Bronchus (tissue), 1 donor: ENCODE results near the gene PPIH.

DNA sequence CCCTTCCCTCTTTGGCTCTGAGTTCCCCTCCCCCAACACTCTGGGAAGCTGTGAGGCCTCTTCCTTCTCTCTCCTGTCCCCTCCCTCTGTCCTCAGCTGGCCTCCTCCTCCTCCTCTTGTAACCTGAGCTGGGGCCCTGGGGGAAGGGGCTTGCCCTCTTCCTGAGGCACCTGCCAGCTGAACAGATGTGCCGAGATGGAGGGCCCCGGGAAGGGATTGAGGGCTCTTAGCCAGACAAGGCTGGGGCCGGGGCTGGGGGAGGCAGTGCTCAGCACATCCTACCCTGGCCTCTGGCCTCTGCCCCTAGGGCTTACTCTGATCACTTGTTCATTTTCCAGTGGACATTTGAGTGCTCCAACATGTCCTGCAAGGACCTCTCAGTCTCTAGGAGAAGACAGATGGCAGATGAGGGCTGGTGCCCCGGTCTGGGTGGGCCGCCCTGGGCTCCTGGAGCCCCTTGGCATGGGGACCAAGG, 112.6 kb downstream of the EDN2 start:
- PRO-cap = bidirectional peak, plus-strand start at position 184 of the sequence, minus-strand start at position 88 of the sequence

DNA sequence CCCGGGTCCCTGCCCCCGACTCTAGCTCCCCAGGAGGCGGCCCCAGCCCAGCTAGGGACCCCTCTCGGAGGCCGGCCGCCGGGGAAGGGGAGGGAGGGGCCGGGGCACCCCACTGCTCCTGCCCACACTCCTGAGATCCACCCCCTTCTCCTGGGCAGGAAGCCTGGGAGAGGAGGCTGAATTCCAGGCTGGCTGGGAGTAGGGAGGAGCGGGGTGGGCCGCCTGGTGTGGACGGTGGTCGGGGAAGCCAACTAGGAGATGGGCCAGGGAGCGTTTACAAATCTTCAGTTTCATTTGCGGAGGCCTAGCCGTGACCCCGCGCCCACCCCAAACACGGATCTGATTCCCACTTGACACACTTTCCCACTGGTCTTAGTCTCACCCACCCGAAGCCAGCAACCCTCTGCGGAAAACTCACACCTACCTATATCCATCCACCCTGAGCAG, 101.7 kb downstream of the EDN2 start:
- PRO-cap = bidirectional peak, plus-strand start at position 146 of the sequence, minus-strand start at position 86 of the sequence

- PRO-cap = no peak
Observed at GRCh38 chr1:41427524-41427909, 57.0 kb downstream of the EDN2 start.

- PRO-cap = no peak
Observed at GRCh38 chr1:41432910-41433445, 51.5 kb downstream of the EDN2 start.

DNA sequence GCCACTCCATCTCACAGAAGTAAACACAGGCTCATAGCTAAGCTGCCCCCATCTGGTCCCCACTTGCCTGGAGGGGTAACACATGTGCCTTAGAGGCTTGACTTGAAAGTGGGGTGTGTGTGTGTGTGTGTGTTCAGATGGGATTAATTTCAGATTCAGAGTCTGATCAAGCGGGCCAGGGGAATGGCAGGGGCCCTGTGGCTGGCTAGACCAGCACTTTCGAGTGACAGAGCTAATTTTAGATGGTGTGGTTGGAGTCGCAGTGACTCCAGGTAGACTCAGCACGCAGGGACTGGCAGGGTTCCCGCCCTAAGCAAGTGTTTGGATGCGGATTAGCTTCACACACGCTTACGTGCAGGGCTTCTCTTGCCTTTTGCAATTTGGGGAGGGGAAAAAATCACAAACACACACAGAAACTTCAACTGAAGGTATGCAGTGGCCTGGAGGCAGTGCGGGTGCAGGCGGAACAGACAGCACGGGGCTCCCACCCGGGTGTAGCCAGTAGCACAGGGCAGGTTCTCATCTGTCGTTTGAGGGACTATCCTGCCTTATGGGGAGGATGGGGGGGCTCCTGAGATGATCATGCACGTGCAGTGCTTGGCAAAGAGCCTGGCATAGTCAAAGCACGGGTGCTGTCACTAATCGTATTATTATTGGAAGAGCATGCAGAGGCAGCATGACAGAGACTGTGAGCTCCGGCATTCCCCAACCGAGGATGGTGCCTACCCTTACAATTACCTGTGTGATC, 1.3 kb downstream of the EDN2 start:
- PRO-cap = no peak

GRCh38 chr1:41583071-41583918, 98.8 kb upstream of the EDN2 start:
- PRO-cap = no peak

DNA sequence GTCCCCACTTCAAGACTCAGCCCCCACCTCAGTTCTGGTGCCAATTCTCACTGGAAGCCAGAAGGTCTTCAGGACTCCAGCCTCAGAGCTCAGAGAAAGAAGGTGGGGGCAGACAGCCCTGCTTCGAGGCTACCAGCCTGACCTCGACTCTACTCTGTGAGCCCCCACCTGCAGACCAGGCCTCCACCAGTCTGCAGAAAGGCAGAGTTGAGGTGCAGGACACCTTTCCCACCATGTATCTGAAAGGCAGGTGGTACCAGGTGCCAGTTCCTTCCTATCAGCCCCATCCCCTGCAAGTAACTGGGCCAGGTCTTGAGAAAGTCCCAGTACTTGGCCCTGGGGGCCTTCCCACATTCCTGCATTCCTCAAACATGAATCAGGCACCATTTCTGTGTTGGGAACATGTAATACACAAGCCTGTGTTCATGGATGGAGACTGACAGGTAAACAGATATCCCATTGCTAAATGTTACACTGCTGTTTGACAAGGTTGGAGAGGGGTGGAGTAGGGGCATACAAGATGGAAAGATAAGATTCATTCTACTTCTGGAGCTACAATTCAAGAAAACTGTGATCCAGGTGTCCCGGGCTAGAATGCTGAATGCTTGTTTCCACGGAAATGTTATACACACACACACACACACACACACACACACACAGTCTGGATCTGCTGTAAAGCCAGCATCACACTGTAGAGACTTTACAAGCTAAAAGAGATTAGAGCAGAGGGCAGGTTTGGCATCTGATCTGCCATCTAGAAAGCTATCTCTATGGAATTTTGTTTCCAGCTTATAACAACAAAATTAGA, 180.8 kb upstream of the EDN2 start:
- PRO-cap = no peak

DNA sequence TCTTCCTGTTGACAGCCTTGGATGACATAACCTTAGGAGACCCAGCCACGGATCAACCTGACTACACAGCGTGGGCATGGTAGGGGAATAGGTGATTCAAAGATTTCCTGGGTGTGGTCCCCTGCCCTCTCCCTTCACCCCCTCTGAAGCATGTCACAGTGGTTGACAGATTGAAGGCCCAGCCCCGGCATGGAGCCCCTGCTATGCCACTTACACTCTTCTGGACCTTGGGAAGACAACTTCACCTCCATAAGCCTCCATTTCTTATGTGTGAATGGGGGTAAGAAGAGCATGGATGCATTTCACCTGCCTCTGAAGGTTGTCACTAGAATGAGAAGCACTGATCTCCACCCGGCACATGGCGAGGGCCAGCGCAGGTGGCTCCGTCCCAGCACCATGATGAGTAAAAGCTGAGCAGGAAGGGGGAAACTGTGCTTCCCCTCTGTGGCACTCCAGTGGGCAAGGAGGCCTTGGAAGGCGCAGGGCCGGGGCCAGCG, 112.4 kb downstream of the HIVEP3 start:
- PRO-cap = no peak

- PRO-cap = no peak
Observed at GRCh38 chr1:41807330-41807873, 111.3 kb downstream of the HIVEP3 start.

DNA sequence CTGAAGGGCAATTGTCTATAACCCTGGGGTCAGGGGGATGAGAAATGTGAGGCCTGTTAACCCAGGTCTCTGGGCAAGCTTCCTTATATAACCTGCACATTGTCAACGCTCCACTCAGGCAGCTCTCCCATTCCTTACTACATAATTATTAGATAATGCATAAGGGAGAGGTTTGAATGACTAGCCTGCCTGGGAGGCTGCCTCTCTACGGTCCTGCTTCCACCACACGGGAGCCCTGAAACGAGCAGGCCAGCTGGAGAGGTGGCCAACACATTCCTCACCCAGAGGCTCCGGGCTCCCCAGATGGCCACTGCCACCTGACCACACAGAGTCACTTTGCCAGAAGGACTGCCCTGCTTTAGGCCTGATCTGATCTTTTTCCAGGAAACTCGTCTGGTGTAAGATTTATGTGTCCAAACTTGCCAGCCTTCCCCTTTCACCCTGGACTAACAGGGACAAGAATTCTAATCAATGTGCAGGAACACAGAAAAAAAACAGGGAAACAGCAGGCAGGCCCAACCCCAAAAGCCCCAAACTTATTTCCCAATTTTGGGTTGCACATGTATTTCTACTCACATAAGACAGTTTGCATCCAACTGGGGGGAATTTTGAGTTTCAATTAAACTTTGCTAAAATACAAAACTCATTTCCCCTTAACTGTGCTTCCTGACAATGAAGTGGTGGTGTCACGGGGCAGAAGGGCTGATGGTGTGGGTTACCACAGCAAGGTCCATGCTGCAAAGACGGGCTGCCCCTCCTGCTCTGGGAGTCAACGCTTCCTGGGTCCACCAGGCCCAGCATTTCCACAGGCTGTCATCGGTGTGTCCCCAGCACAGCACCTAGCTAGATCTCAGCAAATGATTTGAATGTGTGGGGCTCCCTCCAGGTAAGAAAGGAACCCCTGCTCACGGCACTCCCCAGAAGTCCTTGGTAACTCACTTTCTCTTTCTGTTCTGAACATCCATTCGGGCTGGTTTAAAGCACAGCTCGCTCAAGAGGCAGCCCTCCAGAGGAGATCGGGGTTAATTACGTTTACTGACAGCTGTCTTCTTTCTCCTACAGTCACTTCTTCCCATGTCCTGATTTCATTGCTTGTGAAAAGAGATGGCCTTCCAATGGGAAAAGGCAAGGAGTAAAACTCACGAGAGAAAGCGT, 27.6 kb downstream of the HIVEP3 start:
- PRO-cap = no peak

GRCh38 chr1:41901903-41902602, 16.7 kb downstream of the HIVEP3 start:
- PRO-cap = no peak

DNA sequence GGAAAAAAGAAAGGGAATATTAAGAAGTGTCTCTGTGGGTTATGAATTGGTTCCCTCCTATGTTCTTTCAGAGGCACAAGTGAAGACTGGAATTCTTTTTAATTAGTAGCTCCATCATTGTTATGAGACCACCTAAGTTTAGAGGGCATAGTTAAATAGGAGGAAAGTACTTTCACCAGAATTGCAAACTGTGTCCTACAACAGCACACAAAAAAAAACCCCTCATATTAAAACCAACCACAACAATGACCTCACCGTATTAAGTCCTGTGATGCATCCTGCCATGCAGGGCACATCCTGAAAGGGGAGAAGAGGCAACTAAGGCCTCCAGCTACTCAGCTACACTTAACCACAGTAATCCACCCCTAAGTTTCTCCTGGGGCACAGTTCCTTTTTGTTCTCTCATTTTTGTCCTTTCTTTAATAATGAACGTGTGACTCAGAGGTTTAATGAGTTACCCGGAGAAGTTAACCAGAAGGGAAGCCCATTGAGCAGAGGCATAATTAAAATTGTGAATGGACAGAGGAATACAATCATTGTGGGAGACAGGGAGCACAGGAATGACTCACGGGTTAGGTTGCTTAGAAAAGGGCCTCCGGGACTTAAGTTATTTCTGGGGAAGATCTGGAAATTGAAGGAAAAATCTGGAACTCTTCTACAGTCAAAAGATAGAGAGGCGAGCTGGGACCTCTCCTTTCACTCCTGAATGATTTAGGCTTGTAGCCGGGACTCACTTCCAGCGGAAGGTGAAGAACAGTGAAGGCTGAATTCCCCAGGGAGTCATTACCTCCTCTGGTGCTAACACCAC, 36.8 kb upstream of the HIVEP3 start:
- PRO-cap = no peak

- PRO-cap = no peak
Observed at GRCh38 chr1:42176447-42177552, 12.3 kb upstream of the GUCA2A start.

DNA sequence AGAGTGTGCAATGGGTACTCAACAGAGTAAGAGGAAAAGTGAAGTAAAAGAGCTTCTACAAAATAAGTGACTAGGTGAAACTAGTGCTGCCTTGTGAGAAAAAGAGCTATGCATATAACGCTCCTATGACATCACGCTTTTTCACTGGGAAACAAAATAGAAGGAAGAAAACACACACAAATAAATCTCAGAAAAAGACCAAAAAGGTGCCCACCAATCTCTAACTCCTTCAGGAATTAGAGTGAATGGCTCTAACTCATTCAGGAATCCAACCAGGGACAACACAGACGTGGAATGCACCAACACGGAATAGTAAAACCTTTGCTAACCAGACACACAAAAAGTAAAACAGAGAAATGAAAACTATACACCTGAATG, 1.3 kb downstream of the FOXJ3 start:
- PRO-cap = no peak

DNA sequence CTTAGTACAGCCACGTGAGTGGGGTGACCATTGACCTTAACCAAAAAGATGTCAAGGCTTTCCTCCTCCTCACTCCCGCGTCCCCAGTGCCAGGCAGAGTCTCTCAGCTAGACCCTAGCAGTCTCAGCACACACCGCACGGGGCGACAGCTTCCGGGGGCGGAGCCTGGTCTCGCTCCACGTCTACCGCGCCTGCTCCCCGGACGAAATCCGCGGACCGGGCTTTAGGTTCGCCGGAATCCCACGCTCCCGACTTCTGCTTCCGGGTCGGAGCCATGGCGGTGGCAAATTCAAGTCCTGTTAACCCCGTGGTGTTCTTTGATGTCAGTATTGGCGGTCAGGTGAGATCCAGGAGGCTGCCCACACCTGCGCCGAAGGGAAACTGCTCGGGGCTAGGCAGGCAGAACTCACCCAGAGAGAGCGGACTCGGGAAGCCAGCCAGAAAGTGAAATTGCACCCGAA, at the start of gene PPIH:
PPIH (plus strand) TSS at position 251 of the 461 bp plus-strand sequence.
- PRO-cap = bidirectional peak, plus-strand start at position 251 of the sequence, minus-strand start at position 88 of the sequence

DNA sequence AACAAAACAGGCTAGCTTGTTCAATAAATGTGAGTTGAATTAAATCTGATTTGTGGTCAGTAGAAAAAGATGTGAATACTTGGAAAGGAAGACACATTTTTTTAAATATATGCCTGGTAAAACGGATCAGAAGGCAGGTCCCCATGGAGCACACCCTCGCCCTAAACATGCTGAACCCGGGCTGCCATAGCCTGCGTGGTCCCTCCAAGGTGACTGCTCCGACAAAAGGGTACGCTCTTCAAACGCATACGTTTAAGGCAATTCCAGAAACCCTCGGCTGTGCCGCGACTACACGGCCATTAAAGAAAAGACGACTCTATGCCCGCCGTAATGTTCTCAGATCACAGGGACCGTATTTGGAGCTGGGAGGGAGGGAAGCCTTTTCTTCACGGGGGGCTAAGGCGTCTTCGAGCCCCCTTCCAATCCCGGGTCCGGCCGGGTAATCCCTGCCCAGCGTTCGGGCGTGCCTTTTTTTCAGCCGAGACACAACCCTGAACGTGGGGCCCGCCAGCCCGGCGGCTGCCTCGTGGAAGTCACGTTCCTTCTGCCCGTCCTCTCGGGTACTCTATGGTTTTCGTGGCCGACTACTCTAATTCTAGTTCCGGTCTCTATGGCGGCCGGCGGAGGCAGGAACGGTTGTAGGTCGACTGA, 482 bp upstream of the YBX1 start:
- PRO-cap = bidirectional peak, plus-strand start outside the sequence, minus-strand start at position 546 of the sequence

DNA sequence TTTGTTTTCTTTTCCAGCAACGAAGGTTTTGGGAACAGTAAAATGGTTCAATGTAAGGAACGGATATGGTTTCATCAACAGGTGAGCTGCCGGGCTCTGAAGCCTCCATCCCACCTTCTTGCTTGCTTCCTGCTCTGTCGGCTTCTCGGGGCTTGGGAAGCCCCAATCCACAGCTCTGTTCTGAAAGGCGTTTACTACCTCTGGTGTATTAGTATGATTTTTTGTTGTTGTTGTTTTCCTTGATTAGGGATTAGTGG, 1.1 kb downstream of the YBX1 start:
- PRO-cap = no peak

DNA sequence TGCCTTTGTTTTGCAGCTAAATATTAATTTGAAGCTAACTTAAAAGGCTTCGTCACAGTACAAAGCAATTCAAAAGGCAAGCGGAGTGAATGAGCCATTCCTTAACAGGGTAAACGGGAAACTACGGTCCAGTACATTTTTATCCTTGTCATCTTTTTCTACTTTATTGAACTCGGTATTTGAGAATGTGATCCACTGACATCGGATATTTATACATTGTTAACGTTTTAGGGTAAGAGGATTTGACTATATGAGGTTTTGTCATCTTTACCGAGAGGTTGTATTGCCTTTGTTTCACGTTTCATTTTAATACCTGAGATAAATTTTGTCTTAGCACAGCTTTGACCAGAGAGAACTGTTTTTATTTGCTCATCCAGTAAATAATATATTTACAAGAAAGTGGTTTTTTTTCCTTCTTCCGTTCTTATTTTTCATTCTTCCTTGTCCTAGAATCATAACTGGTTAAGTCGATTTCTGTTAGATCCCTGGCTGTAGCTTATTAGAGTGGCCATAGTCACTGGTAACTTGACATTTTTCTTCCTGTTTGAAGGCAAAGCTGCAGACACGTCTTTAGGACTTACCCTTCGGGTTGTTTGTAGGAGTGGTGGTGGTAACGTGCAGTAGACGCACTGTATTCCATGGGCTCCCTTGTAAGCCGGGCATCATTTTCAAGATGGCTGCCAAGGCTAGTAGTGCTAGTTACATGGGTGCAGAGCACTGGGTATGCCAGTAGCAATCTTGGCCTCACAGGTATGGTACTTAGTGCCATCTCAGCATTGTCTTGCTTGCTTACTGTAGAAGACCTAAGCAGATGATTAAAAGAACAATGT, 1.6 kb downstream of the YBX1 start:
- PRO-cap = no peak

- PRO-cap = no peak
Observed at GRCh38 chr1:42757429-42758147, 9.2 kb downstream of the P3H1 start.

- PRO-cap = bidirectional peak, plus-strand start at chr1:42924460, minus-strand start at chr1:42924308; bidirectional peak, plus-strand start at chr1:42924665, minus-strand start at chr1:42924613; bidirectional peak, plus-strand start at chr1:42924855, minus-strand start at chr1:42924825
Observed at GRCh38 chr1:42924379-42925677, 33.8 kb downstream of the SLC2A1 start.